Placental pericyte (primary cell): ENCODE data around the genes SERPIND1, RIMBP3B and PPM1F.

GRCh38 chr22:20752778-20753481 is 21.0 kb upstream of the SERPIND1 start:
- CAGE, long polyA plus RNA, result no peak

- CAGE, long polyA plus RNA, result no peak
Measured at GRCh38 chr22:20773455-20774452, at the start of gene SERPIND1. TSS of gene SERPIND1 (plus strand) at chr22:20774113.

DNA sequence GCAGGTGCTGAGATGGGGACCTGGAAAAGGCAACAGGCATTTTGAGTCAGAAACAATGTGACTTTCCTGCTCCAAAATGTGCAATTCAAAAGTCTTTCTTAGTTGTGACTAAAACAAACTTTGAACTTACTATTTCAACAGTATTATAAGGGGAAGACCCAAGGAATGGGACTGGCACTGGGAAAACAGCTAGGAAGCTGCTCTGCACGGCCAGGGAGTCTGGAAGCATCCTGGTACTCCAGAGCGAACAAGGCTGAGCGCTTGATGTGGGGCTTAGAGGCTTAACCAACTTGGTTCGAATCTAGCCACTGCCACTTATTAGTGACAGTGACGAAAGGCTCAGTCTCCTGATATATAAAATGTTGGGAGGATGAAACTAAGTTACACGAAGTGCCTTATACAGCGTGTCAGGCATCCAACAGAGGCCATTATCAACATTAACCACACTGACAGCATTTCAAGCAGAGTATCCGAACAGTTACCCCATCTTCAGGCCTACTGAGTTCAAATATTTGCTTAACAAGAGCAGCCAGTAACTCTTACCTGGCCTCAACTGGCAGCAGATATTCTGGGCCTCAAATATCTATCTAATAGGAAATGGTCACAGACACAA is 2.6 kb downstream of the SERPIND1 start:
- CAGE, long polyA plus RNA, result no peak

GRCh38 chr22:20885226-20886062 is 26.6 kb downstream of the SNAP29 start:
- CAGE, long polyA plus RNA, result no peak

DNA sequence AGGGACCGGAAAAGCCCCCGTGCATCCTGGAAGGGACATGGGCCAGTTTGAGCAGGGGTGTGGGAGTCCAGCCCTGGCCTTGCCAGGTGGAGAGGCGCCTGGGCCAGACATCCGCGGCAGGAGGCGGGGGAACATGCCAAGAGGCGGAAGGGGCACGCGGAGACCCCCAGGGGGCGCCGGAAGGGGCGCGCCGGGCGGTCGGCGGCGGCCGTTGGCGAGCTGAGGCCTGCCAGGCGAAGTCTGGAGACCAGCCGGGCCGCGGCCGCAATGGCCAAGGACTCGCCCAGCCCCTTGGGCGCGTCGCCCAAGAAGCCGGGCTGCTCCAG is at the start of gene RIMBP3B:
Gene RIMBP3B (plus strand): TSS at position 160 of the 326 bp plus-strand sequence.
- CAGE, long polyA plus RNA, result no peak

GRCh38 chr22:21448034-21448461 is 19.1 kb upstream of the TMEM191C start:
- CAGE, long polyA plus RNA, result no peak

DNA sequence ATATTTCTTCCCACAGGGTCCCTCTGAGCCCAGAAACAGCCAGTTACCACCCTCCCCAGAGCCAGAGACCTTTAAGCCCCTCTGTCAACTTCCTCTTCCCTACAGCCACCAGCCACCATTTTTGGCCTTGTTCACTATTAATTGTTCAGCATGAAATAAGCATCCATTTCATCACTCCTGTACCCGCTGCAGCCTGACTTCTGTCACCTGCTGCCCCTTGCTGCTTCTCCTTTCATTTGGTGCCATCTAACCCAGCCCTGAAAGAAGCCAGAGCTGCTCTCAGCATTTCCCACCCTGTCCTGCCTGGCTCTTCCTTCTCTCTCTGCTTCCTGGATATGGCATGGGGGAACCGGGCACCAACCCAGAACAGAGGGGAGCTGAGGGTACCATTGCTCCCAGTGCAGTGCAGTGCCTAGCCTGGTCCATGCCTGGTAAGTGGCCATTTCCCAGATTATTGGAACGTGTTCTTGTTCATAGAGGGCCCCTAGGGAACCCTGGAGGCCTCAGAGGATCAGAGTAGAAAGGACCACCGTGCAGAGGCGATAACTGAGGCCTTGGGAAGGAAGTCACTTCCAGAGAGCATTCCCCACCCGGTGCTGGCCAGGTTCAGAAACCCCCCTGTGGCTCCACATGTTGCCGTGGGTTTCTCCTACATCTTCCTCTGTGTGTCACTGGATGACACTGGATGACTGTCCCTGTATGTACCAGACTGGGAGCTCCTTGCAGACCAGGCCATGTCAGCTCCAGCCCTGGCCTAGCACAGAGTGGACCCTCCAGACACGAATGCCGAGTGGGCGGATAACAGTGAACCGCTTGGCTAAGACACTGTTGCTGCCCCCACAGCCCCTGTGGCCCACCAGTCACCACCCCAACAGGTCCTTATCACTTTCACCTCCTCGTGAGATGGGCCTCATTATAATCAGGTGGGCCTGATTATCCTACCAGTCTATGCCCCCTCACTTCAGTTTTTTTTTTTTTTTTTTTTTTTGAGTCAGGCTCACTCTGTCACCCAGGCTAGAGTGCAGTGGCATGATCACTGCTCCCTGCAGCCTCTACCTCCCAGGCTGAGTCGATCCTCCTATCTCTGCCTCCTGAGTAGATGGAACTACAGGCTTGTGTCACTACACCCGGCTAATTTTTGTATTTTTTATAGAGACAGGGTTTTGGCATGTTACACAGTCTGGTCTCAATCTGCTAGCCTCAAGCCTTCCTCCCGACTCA is 4.6 kb downstream of the YDJC start:
- CAGE, long polyA plus RNA, result no peak

GRCh38 chr22:21641211-21641912 is 740 bp upstream of the SDF2L1 start:
- CAGE, long polyA plus RNA, result no peak

DNA sequence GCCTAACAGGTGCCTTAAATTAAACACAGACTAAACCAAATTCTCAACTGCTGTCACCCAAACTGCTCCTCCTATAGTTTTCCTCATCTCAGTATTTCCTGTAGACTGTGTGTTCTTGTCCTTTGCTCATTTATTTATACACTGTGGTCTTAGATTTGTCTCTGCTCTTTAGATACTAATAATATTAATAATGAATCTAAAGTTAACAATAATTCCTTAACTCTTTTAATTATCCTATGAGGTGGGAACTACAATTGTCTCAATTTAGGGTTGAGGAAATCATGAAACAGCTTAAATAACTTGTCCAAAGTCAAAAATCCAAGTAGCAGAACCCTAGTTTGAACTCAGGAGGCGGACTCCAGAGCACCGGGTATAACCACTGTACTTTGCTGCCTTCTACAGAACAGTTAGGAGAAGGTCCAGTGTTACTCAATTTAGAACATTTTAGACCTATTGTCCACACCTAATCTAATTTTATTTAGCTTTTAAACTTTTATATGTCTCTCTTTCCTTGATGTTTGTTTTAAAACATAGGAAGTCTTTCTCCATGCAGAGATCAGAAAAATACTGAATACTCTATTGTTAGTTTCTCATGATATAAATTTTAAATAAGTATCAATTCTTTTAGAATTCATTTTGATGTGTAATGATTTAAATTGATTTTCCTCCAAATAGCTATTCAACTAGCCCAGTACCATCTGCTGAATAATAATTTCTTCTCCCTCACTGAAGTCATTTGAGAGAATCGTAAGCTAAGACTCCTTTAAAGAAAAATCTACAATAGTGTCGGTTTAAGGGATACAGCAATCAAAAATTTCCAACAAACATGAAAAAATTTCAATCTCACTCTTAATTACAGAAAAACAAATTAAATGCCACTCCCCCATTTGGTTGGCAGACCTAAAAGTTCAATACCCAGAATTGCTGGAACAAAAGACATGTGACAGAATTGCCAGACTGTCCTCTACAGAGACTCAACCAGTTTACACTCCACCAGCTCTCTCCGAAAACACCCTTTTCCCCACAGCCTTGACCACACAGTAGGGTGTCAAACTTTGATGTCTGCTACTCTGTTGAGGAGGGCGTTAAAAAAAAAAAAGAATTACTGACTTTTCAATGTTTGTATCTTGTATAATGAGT is 44.2 kb upstream of the YPEL1 start:
- CAGE, long polyA plus RNA, result no peak

DNA sequence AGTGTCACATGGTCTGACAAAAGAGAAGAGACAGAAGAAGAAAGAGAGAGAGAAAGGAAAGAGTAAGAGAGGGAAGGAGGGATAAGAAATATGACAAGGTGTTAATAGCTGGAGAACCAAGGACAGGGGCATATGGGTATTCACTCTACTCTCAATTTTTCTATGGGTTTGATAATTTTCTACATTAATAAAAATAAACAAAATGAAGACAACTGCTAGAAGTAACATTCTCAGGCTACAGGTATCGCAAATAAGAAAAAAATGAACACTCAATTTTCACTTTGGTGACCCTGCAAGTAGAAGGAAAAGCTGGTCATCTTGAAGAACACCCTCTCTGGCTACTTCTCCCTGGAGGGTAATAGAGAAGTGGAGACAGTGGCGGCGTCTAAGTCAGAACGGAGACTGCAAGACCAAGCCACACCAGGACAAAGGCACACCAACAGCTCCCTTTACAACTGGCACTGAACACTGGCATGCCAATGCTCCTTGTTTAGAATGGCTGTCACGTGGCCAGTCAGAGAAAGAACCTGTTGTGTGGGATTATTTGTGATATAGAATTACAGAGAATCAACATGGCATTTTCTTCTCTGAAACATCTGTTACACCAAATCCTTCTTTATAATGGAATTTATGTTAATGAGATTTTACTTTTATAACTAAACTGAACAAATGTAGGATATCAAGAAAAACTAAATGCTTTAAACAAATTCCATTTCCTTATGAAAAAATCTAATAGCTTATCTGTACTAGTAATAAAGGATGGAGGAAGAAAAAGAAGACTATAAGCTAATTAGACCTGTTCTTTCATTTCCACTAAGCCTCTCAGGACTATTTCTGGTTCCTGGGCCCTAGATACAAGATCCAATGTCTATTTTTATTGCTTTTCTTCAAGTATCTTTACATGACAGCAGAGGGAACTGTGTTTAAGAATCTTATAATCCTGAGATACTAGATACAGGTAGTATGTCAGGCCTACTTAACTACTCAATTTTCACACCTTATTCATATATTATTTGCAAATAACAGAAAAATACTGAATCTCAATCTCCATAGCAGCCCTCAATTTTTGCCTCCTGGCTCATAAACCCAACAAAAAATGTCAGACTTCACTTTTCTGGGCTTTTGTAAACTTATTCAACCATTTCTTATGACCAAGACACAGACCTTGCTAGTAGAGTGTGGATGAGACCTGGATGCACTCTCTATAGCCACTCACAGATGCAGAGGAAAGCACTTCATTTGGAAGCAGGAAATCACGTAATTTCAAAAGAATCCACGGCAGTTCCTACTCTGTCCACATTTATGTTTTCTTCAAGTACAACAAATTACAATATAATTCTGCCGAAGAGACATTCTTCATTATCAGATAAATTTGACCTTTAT is 61.5 kb upstream of the YPEL1 start:
- CAGE, long polyA plus RNA, result no peak

DNA sequence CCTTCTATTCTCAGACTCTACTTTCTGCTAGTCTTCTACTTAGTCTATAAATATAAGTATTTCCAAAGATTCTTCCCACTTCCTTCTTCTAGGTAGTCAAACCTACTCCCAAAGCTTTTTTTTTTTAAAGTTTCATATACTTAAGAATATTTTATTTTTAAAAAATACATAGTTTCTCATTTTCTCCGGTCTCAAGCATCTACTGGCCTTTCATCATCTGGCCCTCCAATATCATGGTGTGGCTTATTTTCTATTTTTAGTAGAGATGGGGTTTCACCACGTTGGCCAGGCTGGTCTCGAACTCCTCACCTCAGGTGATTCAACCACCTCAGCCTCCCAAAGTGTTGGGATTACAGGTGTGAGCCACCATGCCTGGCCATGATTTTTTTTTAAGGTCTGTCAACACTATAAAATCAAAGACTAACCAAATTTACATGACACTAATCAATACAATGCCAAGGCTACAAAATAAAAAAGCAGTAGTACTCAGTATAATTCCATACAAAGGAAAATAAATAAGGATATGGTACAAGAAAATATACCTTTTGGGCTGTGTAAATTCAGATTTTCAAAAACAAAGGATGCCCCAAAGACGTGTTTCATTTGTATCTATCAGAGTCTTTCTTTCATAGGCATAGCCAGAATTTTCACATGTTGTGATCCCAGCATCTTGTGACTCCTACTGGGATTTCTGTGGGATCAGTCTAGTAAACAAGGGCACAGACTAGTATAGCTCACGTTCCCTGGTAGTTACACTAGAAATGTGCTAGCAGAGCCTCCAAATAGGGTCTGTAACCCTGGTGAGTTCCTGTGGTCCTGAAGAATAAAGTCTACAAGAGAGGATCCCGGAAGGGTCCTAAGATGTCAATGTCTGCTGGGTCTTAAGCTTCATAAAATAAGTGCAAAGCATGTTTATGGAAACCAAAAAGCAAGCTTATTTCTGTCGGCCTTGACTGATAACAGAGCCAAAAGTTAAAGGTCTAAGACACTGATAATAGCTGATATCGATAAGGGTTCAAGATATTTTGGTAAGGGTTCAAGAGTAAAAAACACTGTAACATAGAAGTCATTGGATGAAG is 64.3 kb upstream of the YPEL1 start:
- CAGE, long polyA plus RNA, result no peak

- CAGE, long polyA plus RNA, result no peak
Measured at GRCh38 chr22:21805717-21806584, 61.5 kb downstream of the MAPK1 start.

DNA sequence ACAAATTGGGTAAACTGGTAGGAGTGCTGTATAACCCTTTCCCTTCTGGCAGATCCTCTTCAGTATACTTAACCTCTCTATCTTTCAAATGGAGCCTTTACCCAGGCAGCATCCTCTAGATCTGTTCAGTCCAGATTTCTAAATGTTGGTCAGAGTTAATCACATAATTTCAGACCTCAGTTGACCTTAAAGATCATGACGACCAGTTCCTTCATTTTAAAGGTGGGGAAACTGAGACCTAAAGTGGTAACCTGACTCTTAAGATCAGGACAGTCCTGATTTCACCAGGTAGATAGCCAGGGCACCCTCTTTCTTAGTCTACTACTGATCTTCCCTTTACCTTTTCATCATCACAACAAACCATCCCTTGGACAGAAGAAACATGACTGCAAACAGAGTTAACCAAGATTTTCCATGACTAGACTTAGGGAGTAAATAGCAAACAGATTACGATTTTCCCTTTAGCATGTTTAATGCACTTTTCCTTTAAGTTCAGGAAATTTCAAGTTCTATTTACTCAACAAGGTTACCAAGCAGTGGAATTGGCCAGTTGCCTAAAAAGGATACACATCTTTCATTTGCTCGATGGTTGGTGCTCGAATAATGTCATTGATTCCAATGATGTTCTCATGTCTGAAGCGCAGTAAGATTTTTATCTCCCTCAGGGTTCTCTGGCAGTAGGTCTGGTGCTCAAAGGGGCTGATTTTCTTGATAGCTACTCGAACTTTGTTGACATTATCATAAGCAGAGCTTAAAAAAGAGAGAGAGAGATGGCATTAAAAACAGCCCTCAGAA is 60.2 kb downstream of the MAPK1 start:
- CAGE, long polyA plus RNA, result no peak

DNA sequence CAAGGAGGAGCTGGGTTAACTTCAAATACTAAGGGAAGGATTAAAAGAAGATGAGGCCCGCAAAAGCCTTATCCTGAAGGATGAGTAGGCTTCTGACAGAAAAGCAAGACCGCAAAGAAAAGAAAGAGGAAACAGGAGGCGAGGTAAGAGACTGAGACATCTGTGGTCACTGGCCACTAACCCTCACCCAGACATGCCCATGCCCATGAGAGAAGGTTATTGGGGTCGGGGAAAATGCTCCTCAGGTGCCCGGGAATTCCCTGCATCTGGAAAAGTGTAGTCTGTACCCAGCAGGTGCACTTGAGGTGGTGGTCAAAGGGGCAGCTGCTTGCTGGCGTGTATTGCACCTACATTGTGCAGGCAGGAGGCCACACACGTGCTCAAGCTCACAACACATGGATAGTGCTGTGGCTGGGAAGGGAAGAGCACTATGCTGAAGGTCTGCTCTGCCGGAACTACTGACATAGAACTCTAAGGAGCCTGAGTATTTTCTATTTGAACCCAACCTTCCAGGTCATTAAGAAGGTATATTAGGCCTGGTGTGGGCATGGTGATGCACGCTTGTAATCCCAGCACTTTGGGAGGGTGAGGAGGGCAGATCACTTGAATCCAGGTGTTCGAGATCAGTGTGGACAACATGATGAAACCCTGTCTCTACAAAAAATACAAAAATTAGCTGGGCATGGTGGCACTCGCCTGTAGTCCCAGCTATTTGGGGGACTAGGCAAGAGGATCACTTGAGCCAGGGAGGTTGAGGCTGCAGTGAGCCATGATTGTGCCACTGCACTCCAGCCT is 50.2 kb downstream of the MAPK1 start:
- CAGE, long polyA plus RNA, result no peak

- CAGE, long polyA plus RNA, result no peak
Measured at GRCh38 chr22:21836205-21836643, 31.2 kb downstream of the MAPK1 start.

DNA sequence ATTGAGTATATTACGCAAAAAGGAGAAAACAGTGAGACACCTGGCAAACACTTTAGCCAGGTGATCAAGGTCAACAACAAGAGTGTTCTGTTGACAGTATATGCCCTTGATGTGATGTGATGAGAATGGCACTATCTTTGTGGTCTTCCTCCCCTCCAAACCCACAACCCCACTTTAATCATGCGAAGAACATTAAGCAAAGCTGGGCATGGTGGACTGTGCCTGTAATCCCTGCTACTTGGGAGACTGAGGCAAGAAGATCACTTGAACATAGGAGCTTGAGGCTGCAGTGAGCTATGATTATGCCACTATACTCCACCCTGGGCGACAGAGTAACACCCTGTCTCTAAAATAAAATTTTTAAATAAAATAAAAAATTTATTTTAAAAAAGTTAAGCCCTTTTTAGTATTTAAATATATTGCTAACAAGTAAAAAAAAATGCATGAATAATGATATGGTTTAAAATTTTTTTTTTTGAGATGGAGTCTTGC is 25.9 kb downstream of the MAPK1 start:
- CAGE, long polyA plus RNA, result no peak

- CAGE, long polyA plus RNA, result no peak
Measured at GRCh38 chr22:21952637-21953272, at the start of gene PPM1F. TSS of gene PPM1F (minus strand) at chr22:21952848.

DNA sequence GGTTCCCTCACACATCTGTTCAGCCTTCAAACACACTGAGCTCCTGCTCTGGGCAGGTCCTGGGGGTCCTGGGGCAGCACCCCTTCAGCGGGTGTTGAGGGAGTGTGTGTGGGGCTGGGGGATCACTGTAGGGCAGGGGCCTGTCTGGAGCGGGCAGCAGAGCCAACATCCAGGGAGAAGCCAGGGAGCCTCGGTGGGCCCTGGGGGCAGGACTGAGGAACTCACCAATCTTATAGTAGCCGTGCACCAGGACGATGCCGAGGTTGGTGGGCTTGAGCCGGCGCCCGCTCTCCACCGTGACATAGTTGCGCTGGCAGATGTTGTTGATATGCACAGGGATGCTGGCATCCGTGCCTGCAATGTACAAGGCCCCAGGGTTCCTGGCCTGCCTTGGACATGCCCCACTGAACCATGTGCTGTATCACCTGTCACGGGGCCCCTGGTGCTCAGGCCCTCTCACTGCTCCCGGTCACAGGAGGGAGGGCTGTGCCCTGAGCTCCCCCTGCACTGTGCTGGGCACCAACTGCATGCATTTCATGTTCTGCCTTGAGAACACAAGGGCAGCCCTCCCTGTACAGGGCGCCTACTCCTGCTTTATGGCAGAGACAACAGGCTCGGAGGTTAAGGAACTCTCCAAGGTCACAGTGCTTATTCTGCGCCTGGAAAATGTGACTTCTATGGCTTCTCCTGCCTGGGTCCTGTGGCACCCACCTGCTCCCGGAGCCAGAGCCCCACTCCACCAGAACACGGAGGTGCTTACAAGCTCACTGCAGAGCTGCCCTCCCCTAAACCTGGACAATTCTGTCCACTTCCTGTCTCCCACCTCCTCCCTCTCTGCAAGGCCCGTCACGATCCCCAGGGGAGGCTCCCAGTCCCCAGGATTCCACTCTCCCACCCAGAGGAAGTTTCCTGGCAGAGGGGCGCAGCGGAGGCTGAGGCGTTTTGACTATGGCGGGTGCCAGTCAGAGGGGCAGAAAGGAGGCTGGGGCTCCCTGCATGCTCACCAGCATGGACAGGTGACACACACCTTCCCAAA is 7.8 kb upstream of the PPM1F start:
- CAGE, long polyA plus RNA, result no peak

- CAGE, long polyA plus RNA, result no peak
Measured at GRCh38 chr22:22025455-22026250, 43.1 kb upstream of the TOP3B start.

DNA sequence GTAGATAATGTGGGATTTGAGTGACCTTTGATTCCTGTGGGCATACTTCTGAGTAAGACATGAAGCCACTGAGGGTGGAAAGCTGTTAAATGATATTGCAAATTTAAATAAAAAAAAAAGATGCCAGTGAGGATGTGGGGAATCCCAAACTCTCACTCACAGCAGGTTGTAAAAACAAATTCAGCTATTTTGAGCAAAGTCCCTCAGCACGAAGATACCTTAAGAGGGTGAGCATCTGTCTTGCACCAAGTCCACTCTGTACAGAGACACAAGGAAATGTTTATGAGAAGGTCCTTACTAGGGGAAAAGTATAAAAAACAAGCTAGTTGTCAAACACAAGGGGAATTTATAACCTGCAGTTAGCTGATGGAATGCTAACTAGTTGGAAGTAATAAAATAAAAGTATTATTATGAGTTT is 59.6 kb upstream of the TOP3B start:
- CAGE, long polyA plus RNA, result no peak